AG08470 (cell line): ENCODE results near the genes C1orf54, CIART and SETDB1.

DNA sequence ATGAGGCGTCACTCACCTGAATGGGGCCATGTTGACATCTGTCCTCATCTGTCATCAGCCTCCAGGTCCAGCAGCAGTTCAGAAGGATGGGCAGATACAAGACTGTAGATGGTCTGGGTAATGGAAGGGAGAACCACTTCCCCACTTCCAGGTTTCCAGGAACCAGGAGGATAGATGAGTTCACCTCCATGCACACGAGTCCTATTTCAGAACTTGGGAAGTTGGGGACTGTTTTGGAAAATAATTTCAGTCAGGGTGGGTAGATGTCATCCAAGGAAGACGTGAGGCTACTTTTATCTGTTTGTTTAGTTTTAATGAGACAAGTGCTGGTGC, 4.7 kb downstream of the PLEKHO1 start:
- RRBS = no CpG with 5 or more reads among the region's 3 CpGs

DNA sequence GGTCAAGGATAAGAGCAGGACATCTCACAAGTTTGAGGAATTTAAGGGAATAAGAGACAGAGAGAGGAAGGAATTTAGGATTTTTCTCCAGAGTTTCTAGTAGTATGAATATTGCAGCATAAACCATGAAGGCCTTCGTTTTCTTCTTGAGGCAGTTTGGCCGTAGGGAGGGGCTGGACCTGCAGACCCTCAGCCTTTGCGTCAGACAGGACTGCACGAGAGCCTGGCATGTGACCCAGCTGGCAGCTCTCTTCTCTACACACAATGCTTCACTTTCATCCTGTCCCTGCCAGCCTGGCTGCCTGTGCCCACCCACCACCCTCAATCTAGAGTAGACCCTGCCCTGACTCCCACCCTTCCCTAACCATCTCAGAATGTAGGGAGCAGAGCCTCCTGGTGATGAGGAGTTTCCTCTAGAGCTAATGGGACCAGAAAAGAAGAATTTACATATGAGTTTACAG, 1.6 kb downstream of the CA14 start:
- RRBS = no CpG with 5 or more reads among the region's 4 CpGs

- RRBS = no CpG with 5 or more reads among the region's 5 CpGs
Measured at GRCh38 chr1:150267831-150268188, 1.0 kb downstream of the APH1A start.

GRCh38 chr1:150272532-150273017, at the start of gene C1orf54:
TSS of gene C1orf54 (plus strand) at chr1:150272790.
- RRBS = no CpG with 5 or more reads among the region's 7 CpGs

GRCh38 chr1:150282434-150282644, at the start of gene CIART:
TSS of gene CIART (plus strand) at chr1:150282554.
- RRBS = 3% methylated on average over 15 of the region's 17 CpGs

GRCh38 chr1:150310053-150310630, 11.2 kb upstream of the PRPF3 start:
- RRBS = no CpG with 5 or more reads among the region's 15 CpGs

GRCh38 chr1:150410683-150411321, 46.9 kb downstream of the RPRD2 start:
- RRBS = no CpG with 5 or more reads among the region's 10 CpGs

DNA sequence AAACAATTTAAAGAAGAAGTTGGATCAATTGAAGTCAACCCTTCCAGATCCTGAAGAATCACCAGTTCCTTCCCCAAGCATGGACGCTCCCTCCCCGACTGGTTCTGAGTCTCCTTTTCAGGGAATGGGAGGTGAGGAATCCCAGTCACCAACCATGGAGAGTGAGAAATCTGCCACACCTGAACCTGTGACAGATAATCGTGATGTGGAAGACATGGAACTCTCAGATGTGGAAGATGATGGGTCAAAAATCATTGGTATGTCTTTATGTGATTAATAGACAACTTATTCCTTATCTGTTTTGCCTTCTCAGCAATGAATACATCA, 29.9 kb upstream of the TARS2 start:
- RRBS = no CpG with 5 or more reads among the region's 3 CpGs

- RRBS = no CpG with 5 or more reads among the region's 16 CpGs
Measured at GRCh38 chr1:150537813-150538665, 11.2 kb upstream of the ADAMTSL4 start.

DNA sequence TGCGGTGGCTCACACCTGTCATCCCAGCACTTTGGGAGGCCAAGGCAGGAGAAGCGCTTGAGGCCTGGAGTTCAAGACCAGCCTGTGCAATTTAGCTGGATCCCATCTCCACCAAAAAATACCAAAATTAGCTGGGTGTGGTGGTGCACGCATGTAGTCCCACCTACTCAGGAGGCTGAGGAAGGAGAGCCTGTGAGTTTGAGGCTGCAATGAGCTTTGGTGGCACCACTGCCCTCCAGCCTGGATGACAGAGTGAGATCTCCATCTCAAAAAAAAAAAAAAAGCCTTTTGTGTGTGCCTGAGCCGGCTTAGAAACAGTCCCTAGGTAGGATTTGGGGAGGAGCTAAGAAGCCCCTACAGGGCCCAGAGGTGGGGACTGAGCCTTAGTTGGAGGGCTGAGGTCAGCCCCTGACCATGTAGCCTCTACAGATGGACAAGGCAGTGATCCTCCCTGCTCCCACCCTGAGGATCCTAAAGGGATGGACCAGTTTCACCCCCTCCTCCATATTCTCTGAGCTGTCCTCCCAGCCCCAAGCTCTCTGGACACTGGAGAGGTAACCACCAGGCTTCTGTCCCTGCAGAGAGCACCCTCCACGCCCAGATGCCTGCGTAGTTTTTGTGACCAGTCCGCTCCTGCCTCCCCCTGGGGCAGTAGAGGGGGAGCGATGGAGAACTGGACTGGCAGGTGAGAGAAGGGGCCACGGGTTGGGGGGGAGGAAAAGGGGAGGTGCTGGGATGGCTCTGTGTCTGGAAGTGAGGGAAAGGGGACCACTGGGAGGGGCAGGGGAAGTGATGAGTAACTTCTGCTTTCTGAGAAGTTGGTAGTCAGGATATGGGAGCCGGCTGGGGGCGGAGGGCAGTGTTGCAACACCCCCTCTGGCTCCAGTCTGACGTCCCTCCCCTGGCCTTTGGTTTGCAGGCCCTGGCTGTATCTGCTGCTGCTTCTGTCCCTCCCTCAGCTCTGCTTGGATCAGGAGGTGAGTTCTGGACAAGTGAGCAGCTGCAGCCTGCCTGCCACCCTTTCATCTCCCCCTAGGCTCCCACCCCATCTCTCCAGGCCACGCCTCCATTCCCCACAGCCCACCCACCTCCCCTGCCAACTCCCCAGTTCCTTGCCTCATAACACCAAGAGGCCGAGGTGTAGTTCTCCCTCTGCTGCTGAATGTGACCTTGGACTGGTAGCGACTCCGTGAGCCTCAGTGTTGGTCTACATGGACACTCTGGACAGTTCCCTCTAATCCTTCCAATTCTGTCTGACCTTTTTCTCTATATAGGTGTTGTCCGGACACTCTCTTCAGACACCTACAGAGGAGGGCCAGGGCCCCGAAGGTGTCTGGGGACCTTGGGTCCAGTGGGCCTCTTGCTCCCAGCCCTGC, 2.9 kb downstream of the ADAMTSL4 start:
- RRBS = 75% methylated on average over 1 of the region's 18 CpGs

DNA sequence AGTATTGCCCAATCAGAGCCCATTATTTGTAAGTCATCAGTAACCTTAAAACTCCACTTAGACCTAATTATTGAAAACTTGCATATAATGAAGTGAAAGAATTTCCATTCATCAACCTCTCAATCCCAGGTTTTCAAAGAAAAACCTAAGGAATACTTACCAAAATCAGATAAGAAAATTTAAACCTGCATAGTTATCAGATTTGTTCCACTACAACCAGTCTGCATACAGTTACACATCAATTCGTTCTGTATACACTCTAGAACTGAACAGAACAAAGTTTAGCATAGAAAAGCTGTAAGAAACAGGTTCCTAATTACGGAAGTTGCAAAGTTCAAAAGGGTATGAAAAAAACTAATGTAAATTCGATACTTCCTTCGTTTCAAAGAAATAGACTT, 3.1 kb downstream of the MCL1 start:
- RRBS = no CpG with 5 or more reads among the region's 4 CpGs

GRCh38 chr1:150582479-150583111, 3.2 kb upstream of the MCL1 start:
- RRBS = no CpG with 5 or more reads among the region's 3 CpGs

DNA sequence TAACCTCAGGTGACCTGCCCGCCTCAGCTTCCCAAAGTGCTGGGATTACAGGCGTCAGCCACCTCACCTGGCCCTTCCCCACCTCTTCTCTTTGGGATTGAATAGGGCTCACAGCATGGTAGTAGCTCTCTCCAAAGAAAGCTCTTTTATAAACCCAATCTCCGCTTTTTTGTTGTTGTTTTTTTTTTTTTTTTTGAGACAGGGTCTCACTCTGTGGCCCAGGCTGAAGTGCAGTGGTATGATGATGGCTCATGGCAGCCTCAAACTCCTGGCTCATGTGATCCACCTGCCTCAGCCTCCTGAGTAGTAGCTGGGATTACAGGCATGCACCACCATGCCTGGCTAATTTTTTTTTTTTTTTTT, 24.1 kb downstream of the ENSA start:
- RRBS = no CpG with 5 or more reads among the region's 3 CpGs

DNA sequence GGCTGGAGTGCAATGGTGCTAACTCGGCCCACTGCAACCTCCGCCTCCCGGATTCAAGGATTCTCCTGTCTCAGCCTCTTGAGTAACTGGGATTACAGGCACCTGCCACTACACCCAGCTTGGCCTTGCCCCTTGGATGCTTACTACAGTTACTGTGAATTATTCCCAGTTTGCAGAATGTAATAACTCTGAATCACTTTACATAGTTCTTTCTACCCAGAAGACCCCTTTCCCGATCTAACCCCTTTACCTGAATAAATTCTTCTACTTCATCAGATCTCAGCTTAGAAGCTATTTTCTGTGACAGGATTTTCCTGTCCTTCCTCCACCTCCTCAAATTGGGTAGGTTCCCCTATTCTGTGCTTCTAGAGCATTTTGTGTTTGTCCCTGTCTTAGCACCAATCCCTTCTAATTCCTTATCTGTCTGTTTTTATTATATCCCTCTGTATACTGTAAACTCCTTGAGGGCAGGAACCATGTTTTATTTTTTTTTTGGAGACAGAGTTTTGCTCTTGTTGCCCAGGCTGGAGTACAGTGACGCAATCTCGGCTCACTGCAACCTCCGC, 12.5 kb downstream of the ENSA start:
- RRBS = no CpG with 5 or more reads among the region's 7 CpGs

DNA sequence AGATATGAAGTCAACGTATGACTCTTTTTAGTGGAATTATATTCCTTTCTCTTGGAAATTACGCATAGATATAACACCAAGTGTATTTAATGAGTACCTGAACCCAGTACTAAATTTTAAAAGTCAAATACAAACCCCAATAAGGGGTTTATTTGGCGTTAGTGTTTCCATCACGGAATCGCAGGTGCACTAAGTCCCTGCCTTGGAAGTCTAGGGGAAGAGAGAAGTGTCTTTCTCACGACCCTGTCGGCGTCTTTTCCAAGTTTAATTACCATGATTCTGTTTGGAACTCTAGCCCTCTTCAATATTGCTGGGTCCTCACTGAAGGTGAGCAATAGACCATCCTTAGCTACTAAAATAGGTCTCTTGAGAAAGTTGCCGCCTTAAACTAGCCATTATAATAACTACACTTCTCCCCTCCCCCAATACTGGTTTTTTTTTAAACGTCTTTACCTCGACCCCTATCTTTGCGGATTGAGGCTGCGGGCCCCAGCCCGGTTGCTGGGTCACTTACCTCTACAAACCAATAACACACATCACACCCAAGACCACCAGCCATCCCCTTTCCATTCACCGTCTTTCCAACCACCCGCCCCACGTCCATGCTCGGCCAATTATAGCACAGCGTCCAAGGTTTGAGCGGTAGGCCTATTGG, 738 bp downstream of the ENSA start:
- RRBS = no CpG with 5 or more reads among the region's 20 CpGs

- RRBS = no CpG with 5 or more reads among the region's 2 CpGs
Measured at GRCh38 chr1:150875560-150875838, 900 bp downstream of the ARNT start.

DNA sequence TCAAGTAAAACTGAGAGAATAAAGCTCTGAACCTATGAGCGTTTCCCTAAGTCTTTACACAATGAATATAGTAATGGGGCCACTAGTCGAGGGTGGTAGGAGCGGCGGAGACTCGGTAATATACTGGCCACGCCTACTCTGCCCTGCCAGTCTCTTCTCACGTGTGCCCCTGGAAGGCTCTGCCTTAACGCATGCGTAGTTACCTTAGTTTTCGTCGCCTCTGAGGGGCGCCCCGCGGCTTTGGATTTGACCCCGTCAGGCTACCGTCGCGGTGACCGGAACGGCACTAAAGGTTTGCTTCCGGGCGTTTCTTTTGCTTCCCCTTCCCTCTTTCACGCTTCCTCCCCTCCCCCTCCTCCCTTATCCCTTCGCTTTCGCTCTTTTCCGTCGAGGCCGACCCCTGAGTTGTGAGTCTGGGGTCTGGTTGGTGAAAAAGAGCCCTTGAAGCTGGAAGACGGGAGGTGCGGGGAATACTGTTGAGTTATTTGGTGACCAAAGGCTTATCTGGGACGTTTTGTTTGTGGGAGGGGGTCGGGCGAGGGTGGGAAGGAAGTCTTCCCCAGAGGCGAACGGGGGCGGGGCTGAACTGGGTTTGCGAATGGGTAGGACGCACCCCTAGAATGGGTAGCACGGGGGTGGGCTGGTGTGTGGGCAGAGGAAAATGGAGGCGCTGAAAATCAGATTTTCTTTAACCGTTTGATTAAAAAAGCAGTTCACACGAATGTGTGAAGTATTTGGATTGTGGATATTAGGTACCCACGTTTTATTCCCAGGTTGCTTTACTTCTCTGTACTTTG, at the start of gene SETDB1:
Gene SETDB1 (plus strand): TSS at position 307 of the 797 bp plus-strand sequence.
- RRBS = no CpG with 5 or more reads among the region's 43 CpGs

DNA sequence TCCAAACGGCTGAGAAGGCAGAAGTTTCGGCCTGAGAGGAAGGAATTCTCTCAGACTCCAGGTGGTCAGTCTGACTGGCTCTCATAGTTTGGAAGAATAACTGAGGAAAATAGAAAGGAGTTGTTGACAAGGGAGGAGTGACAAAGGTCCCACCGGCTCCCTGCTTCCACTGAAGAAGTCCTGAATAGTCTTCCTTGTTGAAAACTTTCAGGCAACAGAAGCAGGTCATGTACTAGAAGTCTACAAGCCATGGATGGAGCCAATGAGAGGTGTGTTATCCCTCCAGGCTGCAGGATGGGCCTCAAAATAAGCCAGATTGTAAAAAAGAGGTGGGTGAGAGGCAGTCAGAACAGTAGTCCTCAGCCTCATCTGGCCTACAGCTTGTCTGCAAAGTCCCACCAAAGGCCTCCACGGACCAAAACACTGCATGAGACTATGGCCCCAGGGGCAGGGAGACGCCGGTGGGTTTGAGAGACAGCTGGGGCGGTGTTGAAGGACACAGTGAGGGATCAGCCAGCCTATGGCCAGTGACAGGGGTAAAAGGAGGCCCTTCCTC, 1.7 kb downstream of the CERS2 start:
- RRBS = no CpG with 5 or more reads among the region's 7 CpGs

- RRBS = no CpG with 5 or more reads among the region's 6 CpGs
Measured at GRCh38 chr1:150973457-150973664, 1.3 kb downstream of the CERS2 start.

GRCh38 chr1:151001514-151002299, 5.0 kb downstream of the MINDY1 start:
- RRBS = no CpG with 5 or more reads among the region's 8 CpGs